Thoracic aorta (tissue), 1 donor: ENCODE results near the genes BTD, ANKRD28, OXNAD1 and RFTN1.

- RAMPAGE, long total RNA, result no peak
Observed at GRCh38 chr3:15347762-15348236, 15.4 kb upstream of the SH3BP5 start.

- RAMPAGE, long total RNA, result no peak
Observed at GRCh38 chr3:15361266-15362395, 29.2 kb upstream of the SH3BP5 start.

GRCh38 chr3:15381073-15381614 is 46.2 kb downstream of the METTL6 start:
- RAMPAGE, long total RNA, result no peak

GRCh38 chr3:15601637-15602353 is at the start of gene BTD:
TSS of gene BTD (plus strand) at chr3:15601745.
- RAMPAGE, long total RNA, result start-site peak on the plus strand at chr3:15601726-15601801, 30 reads

- RAMPAGE, long total RNA, result no peak
Observed at GRCh38 chr3:15645872-15646526, 44.5 kb downstream of the BTD start.

- RAMPAGE, long total RNA, result start-site peak on the minus strand at chr3:15797944-15797984, 54 reads
Observed at GRCh38 chr3:15797640-15798459, at the start of gene ANKRD28. TSS of gene ANKRD28 (minus strand) at chr3:15797979.

- RAMPAGE, long total RNA, result no peak
Observed at GRCh38 chr3:16068939-16069504, 105.5 kb upstream of the GALNT15 start.

GRCh38 chr3:16085699-16086338 is 88.7 kb upstream of the GALNT15 start:
- RAMPAGE, long total RNA, result no peak

- RAMPAGE, long total RNA, result no peak
Observed at GRCh38 chr3:16113021-16113461, 61.4 kb upstream of the GALNT15 start.

DNA sequence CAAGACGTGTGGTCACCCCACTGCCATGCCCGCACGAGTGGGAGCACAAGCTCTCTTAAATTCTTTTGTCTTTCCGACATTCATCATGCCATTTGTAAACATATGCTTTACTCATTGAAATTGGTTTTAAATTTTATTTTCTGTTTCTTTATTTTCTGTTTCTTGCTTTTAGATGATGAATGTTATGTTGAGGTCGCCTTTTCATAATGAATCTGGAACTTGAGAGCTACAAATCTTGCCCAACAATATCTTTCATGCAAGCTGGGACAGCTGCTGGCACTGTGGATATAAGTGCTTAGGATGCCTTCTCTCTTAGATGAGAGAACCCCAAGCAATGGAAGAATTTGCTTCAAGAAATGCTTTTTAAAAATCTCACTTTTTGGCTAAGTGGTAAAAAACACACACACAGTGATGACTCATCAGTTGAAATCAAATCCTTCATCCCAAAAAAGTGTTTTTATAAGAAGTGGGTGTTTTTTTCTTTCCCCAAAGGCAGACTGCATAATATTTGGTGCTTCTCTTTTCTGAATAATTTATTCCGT is 38.5 kb upstream of the GALNT15 start:
- RAMPAGE, long total RNA, result no peak

GRCh38 chr3:16173936-16174316 is 554 bp upstream of the GALNT15 start:
- RAMPAGE, long total RNA, result no peak

DNA sequence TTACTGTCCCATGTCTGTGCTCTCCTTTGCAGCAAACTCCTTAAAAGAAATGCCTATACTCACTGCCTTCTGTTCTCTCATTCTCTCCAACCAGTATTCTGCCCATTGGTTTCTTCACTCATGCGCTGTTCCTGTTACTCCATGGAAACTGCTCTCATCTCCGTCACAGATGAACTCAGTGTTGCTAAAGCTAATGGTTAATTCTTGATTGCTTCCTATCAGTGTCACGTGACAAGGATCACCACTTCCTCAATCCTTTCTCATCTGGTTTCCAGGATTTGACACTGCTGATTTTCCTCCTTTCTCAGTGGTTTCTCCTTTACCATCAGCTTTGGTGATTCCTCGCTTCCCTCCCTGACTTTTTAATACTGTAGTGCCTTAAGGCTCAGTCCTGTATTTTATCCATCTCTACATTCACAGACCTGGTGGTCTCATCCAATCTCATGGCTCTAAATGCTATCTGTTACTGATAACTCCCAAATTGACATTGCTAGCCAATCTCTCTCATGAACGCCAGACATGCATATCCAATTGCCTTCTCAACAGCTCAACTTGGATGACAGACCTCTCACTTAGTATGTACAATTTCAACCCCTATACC is 2.5 kb downstream of the DPH3 start:
- RAMPAGE, long total RNA, result no peak

GRCh38 chr3:16264789-16265543 is at the start of gene OXNAD1:
TSS of gene OXNAD1 (plus strand) at chr3:16265212.
- RAMPAGE, long total RNA, result start-site peak on the minus strand at chr3:16264886-16264952, 190 reads; start-site peak on the plus strand at chr3:16265190-16265243, 30 reads

DNA sequence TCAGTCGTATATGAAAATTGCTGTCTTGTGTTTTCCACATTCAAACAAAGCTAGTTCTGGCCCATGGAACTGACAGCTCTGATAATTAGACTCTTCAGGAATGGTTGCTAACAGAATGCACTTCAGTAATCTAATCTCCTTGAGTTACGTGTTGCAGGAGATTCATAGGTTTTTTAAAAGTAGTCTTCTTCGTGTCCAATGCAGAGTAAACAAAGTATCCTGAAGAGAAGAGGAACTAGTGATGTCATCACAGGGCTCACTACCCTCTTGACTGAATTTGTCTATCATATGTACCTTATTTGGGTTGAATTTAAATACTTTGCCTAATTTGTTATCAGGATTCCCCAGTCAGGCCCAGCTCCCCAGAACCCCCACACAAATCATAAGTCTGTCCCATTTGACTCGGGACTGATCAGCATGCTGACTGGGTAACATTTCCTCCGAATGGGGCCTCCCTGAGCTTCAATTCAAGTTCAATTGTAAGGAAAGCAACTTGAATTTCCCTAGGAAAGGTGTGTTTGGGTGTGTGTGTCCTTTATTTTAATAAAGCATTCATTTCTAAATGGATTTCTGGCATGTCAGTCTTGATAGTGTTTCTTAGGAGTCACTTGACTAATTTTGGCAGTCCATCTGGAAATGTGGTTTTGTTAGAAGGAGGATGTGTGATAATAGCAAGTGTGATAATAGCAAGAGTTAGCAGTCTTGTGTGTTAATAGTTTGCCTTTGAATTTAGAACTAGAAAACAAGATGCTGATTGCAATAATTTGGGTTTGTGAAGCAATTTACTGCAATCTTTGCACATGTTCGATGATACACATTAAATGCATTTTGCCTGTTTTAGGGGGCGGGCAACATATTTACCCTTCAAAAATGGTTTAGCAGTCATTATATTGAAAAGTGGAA is 21.9 kb downstream of the OXNAD1 start:
- RAMPAGE, long total RNA, result no peak

DNA sequence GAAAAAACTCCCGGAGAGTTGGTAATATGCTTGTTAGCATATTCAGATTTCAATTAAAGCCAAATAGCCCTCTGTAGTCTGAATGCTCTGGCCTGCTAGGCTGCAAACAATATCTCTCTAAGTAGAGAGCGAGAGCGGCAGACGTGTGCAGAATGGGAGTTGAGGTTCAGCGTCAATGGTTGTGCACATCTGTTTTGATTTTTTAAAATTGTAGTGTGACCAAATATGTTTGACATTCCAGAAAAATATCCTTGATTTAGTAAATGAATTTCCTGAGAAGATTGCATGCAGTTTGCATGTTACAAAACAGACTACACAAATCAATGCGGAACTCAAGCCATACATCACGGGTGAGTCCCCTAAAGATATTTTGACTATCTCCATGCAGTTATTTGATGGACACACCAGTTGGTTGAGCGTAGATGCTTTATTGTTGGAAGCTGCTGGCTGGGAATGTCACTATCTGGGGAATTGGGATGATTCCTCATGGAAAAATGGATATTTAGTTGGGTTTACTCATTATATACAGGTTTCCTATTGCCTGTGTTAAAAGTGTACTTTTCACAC is 37.5 kb downstream of the OXNAD1 start:
- RAMPAGE, long total RNA, result no peak

DNA sequence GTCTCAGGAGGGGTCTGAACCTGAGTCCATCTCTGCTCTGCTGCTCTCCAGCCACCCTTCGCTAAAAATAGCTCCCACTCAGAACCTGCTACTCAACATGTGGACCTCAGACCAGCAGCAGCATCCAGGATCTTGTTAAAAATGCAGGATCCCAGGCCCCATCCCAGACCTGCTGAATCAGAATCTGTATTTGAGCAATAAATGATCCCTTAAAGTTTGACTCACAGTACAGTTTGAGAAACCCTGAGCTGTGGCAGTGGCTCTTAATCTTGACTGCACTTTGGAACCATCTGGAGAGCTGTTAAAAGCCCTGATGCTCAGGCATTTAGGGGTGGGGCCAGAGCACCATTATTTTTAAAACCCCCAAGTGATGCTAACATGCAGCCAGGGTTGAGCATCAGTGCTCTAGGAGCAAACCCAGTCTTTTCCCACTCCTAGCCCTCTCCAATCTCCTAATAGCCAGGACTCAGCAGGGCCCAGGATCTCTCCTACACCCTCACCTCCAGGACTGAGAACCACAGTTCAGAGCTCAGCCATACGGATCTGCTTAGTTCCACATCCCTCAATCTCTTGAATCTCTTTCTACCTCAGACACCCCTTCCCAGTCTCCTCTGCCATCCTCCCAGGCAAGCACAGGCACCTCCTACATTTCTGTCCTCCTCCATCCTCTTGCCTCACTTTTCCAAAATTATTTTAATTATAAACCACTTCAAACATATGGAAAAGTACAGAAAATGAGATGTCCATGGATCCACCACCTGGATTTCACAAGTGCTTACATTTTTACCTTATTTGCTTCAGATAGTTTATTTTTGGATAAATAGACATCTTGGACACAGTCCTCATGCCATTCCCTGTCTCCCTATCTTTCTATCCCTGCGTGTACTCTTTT is 10.1 kb downstream of the RFTN1 start:
- RAMPAGE, long total RNA, result no peak

GRCh38 chr3:16513401-16514163 is at the start of gene RFTN1:
TSS of gene RFTN1 (minus strand) at chr3:16513699.
- RAMPAGE, long total RNA, result start-site peak on the minus strand at chr3:16513475-16513546, 115 reads; start-site peak on the minus strand at chr3:16513652-16513673, 134 reads

GRCh38 chr3:16546143-16547019 is 32.9 kb upstream of the RFTN1 start:
- RAMPAGE, long total RNA, result no peak

GRCh38 chr3:16842179-16842782 is 42.5 kb upstream of the PLCL2 start:
- RAMPAGE, long total RNA, result no peak

DNA sequence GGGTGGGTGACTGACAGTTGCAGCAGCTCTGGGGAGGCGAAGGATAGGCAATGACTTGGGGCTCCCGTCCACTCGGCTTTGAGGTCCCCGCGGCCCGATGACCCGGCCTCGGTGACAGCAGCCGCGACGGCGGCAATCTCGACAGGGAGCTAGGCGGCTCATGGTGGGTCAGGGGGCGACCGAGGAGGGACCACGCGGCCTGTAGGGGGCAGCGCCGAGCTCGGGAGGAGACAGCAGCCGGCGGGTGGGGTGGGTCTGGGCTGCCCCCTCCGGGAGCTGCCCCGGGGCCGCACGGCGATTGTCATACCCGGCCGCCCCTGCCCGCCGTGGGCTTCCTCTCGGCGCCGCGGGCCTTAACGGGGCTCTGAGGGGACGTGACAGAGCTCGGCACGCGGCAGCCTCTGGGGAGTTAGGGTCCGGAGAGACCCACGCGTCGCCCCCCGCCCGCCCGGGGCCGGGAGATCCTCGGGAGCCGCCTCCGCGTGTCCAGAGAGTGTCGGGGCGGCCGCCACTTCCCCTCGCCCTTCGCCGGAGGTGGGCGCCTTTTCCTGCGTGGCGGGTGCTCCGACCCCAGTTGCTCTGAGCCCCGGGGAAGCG is 654 bp upstream of the PLCL2 start:
- RAMPAGE, long total RNA, result start-site peak on the plus strand centred at position 273 of the sequence, 92 bp wide, 20 reads